Mesenchymal stem cell of adipose (primary cell): ENCODE results near the gene CBY2.

DNA sequence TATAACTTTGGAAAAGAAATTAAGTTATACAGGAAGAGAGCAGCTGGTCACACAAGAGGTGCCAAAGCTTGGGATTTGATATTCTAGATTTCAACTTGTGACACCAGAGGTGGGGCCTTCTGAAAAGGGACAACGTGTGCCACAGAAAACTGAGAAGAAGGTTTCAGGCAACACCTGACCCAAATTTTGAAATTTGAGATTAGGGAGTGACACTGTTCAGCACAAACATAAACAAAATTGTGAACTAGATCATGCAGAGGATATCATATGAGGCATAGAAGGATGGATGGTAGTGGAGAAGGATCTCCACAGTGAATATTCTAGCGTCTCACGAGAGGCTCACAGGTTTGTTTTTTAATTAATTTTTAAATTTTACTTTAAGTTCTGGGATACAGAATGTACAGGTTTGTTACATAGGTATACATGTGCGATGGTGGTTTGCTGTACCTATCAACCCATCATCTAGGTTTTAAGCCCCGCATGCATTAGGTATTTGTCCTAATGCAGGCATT, 379.6 kb downstream of the ENOX1 start:
- CAGE, long polyA plus RNA = no peak

DNA sequence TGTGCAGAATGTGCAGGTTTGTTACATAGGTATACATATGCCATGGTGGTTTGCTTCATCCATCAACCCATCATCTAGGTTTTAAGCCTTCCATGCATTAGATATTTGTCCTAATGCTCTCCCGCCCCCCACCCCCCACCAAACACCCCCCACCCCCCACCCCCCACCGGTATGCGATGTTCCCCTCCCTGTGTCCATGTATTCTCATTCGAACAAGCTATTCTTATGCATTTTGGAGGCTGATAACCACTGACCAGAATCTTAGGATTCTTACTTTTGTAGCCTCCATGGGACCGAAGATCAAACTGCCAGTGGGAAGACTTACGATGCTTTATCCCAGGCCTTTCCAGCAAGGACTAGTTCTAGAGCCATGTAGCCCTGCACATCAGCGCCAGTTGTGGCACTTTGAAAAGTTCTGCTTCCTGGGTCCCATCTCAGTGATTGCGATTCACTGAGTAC, 18.7 kb upstream of the ENOX1 start:
- CAGE, long polyA plus RNA = no peak

DNA sequence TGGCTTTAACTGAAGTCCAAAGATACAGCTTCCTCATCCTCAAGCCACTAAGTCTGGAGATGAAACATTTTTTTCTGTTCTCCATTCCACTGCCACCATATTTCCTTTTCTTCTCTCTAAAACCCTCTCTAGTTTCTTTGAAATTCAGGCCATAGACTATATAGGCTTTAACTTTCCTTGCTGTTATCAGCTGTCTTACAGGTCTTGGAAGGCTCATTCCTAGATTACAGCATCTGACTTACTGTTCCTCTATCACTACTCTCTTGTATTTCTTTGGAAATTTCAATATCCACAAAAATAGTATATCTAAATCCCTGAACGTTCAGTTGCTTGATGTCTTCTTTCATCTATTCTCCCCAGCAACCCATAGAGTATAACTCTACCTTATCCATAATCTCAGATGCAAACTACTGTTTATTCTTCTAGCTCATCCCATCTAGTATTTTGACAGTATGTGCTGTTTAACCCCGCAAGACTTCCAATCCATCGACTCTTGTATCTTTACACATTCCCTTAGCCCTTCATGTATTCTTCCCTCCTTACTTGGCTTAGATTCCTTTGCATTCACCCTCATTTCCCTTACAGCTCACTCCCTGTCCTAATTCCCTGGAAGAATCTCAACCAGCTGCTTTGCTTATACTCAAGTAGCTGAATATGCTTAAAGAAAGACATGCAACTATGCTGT, 7.7 kb downstream of the CCDC122 start:
- CAGE, long polyA plus RNA = no peak

DNA sequence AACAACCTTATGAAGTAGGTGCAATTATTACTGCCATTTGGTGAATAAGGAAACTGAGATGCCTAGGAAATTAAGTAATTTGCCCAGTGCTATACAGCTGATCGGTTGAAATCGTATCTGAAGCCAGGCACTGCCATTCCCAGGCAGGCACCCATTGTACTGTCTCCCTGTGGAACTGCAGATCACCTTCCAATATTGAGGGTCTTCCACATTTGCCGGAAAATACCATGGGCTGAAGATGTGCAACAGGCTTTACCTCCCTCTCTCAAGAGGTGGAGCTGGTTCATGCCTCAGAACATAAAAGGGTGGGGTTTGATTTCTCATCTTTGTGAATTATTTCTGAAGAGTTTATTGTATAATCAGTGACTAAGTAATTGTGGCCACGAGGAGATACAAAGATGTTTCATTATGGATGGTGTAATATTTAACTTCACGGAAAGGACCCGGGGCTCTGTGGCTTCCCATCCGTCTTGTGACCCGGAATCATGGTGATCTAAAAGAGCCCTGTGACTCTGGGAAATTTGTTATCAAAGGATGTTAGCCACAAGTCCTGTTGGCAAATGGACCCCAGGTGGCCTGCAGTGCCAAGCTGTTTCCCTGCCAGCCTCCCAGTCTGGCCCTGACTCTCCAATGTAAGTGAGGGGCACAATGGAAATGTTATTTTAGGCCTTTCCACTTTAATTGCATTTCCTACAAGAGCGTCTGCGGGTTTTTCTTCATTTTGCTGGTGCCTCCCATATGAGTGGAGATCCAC, 50.9 kb downstream of the SMIM2 start:
- CAGE, long polyA plus RNA = no peak

DNA sequence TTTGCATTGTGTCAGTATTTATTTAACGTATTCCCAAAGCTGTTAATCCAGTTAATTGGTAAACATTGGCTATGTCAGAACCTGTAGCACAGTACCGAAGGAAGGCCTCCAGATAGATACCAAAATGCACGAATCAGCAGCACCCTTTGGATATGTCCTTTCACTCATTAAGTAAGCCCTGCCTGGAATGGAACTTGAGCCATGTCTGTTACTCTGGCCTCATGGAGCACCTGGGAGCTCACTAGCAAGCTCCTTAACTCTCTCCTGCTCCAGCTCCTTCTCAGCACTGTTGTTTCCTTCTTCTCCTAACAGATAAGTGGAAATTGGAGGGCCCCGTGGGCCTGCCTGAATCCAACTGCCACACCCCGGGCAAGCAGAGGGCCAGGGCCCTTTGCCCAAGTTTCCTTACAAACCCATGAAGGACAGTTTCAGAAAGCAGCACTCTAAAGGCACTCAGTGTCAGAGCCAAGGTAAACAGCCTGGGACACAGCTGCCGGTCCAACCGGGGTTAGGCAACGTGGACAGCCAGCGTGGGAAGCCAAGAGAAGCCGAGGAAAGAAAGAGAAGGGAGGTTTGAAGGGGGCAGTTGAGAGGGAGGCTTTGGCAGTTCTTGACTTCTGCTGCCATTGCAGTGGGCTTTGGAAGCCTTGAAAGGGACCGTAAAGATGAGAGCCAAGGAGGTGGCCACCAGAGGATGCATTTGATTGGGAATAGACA, 57.7 kb upstream of the SMIM2 start:
- CAGE, long polyA plus RNA = no peak

DNA sequence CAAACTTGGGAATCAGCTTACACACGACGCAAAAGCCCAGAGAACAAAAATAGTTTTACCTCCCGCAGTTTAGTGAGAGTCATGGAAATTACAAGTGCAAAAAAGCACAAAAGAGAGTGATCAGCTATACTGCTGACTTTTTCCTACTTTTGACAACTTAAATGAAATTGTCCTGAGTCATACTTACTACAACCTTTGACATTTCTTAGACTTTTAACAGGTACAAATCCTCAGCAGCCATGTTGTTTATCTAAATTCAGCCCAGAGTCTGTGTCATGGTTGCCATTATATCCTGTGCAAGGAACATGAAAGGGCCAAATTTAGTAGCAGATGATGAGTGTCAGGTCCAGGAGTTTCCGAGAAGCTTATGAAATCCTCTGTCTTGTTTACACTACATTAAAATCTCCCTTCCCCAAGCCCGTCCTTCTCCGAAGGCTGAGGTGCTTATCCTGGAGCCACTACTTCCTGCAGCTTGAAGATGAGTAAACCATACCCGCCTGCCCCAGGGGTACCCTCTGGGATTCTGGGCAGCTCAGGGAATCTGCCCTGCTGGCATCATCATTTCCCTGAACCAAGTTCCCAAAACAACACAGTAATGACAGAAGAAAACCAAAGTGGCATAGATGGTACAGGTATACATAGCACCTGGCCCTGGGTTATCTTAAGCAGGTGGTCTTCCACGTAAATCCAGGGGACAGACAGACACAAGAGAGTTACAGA, 102.6 kb upstream of the SERP2 start:
- CAGE, long polyA plus RNA = no peak

DNA sequence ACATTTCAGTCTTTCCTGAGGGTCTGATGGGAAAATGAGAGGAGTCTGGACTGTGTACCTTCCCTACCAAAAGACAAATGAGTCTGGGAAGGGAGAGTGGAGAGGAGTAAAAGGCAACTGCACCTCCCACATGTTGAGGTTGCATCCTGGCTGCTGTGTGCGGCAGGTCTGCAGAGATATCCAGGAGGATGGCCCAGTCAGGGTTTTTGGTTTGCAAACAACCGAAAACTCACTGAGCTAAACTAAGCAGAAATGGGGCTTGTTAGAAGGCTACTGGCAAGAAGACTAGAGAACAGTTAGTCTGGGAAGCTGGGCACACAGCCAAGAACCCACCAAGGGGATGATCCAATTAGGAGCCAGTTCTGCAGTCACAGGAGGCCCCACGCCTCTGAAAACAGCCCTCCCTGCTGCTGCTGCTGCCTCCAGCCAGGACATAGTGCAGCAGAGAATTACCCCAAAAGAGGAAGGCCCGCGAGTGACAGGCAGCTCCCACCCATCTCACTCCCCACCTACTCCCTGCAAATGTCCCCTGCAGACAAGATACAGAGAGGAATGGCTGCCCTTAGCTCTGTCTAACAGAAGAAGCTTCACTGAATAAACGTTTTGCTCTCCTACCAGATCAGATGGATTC, 41.2 kb upstream of the SERP2 start:
- CAGE, long polyA plus RNA = no peak

- CAGE, long polyA plus RNA = no peak
These were observed 28.7 kb downstream of the SERP2 start for GRCh38 chr13:44402253-44402883.

DNA sequence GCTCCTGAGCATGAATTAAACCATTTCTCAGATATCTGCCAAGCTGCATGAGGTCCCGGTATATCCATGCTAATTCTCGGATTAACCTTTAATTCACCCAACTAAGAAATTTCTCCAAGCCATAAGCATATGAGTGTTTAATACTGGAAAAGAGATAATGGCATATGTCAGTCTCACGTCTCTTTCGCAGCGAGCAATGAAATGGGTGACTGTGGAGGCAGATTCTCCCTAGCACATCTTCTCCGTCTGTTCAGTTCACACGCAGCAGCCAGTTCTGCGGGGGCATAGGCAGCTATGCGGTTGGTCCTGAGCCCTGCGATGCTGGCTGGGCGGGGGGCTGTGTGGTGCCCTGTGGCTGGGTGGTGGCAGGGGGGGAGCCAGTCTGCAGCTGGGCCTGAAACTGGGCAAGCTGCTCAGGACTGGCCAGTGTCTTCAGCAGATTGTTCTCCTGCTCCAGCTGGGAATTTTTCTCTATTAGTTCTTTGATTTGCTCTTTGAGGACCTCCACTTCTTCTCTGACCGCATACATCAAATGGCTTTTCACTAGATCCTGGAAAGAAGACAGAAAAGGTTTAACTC, 60.8 kb downstream of the SERP2 start:
- CAGE, long polyA plus RNA = no peak

- CAGE, long polyA plus RNA = no peak
These were observed 84.4 kb downstream of the NUFIP1 start for GRCh38 chr13:44904826-44905373.

DNA sequence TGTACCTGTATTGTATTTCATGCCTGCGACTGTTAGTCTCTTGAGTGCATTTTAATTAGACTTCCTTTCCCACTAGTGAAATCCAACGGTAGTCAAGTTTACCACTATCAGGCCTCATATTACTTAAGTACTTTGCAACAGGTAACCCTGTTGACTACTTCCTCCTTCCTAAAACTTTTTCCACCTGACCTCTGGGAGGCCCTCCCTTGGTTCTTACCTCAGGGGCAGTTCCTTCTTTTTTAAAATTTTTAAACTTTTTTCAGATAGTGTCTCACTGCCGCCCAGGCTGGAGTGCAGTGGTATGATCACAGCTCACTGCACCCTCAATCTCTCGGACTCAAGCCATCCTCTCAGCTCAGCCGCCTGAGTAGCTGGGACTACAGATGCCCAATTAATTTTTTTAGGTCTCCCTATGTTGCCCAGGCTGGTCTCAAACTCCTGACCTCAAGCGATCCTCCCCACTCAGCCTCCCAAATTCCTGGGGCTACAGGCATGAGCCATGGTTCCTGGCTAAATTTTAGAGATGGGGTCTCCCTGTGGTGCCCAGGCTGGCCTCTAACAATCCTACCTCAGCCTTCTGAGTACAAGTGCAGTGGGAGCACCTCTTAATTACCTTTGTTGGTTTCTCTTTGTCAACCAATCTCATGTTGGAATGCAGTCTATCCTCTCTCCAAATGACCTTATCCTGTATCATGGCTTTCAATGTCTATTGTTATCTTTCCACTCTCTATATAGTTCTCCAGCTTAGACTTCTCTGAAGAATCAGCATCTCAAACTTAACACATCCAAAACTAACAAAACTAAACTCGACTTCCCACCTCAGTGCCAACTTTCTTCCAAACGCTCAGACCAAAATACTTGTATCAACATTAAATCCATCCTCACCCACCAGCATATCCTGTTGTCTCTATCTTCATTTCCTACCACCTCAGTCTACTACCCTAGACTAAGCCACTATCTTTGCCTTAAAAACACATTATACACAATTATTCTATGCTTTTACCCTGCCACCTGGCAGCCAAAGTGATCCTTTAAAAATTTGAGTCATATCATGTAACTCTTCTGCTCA, 6.9 kb downstream of the TPT1 start:
- CAGE, long polyA plus RNA = no peak

GRCh38 chr13:45339378-45339703, 1.6 kb downstream of the TPT1 start:
- CAGE, long polyA plus RNA = no peak

DNA sequence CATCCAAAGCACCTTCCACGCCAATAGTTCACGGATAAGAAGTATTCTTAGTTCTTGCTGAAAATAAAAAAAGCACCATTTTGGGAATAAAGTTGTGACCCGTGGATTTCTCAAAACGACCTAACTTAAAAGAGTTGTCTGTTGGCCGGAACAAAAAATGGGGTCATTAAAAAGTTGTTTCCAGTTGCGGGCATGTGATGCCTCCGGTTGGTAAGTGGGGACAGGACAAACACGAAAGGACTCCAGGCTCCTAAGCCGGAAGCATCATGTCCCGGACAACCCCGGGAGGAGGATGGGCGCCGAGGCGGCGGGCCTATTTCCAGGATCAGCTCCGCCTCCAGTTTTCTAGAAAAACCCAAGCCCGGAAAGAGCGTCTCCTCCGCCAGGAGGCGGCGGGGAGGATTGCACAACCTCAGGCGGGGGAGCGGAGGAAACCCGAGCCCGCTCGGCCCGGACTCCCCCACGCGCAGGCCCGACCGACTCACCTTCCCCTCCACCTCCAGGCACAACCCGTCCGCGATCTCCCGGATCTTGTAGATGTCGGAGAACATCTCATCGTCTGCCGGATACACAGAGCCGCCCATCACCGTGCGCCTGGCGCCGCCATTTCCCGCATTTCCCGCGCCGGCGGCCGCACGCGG, 636 bp downstream of the TPT1 start:
- CAGE, long polyA plus RNA = no peak

- CAGE, long polyA plus RNA = no peak
These were observed 20.8 kb upstream of the TPT1 start for GRCh38 chr13:45361180-45362687.

- CAGE, long polyA plus RNA = no peak
These were observed 29.9 kb upstream of the TPT1 start for GRCh38 chr13:45370795-45371384.

- CAGE, long polyA plus RNA = no peak
These were observed 35.8 kb downstream of the COG3 start for GRCh38 chr13:45500514-45500983.

DNA sequence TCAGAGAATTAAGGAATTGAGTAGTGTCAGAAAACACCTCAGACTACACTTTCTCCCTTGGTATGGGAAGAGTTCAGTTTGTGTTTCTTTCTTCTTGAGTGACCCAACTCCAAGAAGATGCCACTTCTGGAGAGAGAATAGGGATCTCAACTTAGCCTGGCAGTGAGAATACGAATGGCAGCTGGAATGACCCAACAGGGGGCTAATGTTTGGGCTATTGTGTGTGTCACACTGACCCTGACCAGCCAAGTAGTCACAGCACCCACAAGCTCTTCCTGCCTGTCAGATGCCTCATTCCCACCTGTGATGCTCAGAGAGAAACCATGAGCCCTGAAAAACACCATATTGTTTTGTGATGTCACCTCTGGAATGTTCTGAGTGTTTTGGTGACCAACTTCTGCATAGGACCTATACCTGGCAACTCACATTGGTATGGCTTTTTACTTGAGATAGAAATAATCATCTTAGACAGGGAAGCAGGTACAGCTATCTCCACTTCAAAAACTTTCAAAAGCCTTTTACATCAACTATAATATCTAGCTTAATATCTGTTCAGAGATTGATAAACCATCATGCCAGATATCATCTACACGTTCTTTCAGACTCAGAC, at the start of gene CBY2:
CBY2 (plus strand) TSS at position 285 of the 610 bp plus-strand sequence.
- CAGE, long polyA plus RNA = no peak

DNA sequence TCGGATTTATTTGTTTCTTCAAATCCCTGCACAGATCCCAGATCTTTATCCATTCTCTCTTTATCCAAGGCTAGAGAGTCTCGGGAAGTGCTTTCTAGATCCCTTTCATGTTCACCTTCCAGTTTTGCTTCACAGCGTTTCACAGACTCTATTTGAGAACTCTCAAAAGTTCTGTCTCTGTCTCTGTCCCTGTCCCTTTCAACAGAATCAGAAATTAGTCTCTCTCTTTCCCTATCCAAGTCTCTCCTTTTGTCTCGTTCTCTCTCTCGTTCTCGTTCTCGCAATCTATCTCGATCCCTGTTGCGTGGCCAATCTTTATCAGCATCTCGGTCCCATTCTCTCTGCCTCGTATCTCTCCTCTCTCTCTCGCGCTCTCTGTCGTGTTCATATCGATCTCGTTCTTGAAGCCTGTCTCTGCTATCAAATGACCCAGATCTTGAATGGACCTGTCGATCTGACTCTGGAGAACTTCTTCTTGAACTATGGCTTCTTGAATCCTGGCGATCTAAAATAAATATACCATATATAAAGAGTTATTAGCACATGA, 84.9 kb downstream of the ZC3H13 start:
- CAGE, long polyA plus RNA = no peak

DNA sequence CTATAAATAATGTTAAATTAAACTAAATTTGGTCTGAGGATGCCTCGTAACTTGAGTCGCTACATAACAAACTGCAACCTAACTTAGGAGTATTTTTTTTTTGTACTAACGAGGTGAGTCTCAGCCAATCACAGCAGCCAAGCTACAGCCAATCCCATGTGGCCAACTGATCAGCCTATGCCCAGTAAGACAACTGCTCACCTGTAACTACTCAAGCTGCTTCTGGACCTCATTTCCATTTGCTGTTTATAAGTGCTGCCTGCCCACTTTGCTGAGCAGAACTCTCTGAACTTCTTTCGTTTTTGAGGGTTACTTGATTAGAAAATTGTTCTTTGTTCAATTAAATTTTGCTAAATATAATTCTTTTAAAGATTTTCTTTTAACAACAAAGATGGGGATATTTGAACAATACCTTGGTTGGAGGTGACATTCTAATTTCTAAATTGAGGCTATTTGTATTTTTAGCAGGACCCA, 3.8 kb downstream of the CPB2 start:
- CAGE, long polyA plus RNA = no peak

GRCh38 chr13:46124340-46125059, 19.7 kb upstream of the CPB2 start:
- CAGE, long polyA plus RNA = no peak